Measurements from ENCODE around the genes ARGLU1 and TNFSF13B.

DNA sequence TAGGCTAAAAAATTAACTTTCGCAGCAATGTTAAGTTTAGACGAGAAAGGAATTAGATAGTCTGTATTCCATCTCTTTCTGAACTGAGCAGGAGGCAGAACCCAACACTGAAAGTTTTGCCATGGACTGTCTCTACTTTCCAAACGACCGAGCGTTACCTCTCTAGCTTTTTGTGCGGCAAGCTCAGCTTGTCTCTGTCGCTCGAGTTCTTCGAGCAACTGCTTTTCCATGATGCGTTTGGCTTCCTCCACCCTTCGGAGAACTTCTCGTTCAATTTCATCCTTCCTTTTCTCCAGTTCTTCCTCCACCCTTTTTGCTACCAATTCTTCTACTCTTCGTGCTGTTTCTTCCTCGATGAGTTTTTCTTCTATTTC, 8.7 kb downstream of the ARGLU1 start:
- PRO-cap, 2 experiments = no peak in any of the 2 experiments

DNA sequence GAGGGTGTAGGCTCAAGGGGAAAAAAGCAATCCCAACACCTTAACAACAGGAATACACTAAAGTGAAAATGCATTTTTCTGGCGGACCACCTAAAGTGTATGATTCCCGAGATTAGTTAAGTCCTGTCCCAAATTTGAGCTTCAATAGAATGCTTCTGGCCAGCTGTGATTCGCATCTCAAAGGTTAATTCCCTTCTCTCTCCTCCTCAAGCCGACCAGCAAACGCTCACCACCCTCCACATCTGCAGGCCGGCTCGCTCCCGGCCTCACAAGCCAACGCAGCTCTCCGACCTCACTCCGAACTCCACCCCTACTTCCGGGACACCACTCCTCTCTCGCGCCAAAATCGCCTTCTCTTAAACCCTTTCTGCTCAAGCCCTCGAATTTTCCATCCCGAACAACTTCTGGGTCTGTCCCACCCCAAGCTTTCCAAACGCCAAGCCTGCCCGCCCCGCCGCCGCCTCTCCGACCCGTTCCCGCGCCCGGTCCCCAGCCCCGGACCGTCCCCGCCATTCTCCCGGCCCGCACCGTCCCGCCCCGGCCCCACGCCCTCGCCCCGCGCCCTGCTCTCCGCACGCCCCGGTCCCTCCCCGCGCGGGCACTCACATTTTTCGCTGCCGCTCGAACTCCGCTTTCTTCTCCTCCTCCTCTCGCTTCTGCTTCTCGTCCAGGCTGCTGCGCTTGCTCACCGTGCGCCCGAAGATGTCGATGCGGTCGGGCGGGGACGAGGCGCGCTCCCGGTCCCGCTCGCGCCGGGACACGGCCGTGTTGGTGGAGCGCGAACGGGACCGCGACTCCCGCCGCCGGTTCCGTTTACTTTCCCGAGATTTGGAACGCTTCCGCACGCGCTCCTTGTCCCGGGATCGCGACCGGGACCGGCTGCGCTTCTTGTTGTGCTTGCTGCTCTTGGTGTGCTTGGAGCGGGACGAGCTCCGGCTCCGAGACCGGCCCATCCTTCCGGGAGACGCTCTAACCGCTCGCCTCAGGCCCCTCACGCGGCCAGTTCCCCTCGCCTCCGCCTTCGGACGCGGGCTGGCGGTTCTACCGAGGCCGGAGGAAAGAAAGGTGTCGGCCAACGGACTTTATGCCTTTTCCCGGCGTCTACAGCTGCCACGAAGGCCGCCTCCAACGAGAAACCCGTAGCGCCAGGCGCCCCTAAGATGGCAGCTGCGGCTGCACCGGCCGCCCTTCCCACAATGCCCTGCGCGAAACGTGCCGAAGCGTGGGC, at the start of gene ARGLU1:
Gene ARGLU1, minus strand, starts transcription at position 1,171 of the 1,228 bp plus-strand sequence.
- PRO-cap, 2 experiments = peak in 2 of 2 experiments; most common plus-strand start position 699 of the sequence (in 1); most common minus-strand start position 658 of the sequence (in 2)

DNA sequence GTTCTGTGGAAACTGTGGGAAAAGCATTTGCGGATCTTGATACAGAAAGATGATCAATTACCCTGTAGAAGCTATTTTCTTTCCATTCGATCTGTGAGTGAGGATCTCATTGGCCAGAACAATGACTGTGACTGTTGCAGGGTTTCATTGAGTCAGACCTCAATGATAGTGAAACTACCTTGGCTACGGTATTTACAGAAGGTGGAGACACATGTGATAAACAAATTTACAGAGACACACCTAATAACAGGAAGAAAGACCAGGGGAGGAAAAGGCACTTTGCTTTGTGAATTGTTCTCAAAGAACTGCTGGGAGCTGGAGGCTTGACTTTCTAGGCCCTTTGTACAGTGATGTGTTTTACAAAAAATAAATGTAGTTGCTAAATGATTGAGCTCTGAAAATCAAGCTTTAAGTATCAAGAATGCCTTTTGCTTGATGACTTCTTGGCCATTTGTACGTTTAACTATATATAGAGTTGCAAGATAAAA, 19.9 kb upstream of the ARGLU1 start:
- PRO-cap, 2 experiments = no peak in any of the 2 experiments

GRCh38 chr13:106617369-106618034, 49.6 kb upstream of the ARGLU1 start:
- PRO-cap, 2 experiments = no peak in any of the 2 experiments

- PRO-cap, 2 experiments = no peak in any of the 2 experiments
These were observed 227.7 kb upstream of the ARGLU1 start for GRCh38 chr13:106795460-106796300.

DNA sequence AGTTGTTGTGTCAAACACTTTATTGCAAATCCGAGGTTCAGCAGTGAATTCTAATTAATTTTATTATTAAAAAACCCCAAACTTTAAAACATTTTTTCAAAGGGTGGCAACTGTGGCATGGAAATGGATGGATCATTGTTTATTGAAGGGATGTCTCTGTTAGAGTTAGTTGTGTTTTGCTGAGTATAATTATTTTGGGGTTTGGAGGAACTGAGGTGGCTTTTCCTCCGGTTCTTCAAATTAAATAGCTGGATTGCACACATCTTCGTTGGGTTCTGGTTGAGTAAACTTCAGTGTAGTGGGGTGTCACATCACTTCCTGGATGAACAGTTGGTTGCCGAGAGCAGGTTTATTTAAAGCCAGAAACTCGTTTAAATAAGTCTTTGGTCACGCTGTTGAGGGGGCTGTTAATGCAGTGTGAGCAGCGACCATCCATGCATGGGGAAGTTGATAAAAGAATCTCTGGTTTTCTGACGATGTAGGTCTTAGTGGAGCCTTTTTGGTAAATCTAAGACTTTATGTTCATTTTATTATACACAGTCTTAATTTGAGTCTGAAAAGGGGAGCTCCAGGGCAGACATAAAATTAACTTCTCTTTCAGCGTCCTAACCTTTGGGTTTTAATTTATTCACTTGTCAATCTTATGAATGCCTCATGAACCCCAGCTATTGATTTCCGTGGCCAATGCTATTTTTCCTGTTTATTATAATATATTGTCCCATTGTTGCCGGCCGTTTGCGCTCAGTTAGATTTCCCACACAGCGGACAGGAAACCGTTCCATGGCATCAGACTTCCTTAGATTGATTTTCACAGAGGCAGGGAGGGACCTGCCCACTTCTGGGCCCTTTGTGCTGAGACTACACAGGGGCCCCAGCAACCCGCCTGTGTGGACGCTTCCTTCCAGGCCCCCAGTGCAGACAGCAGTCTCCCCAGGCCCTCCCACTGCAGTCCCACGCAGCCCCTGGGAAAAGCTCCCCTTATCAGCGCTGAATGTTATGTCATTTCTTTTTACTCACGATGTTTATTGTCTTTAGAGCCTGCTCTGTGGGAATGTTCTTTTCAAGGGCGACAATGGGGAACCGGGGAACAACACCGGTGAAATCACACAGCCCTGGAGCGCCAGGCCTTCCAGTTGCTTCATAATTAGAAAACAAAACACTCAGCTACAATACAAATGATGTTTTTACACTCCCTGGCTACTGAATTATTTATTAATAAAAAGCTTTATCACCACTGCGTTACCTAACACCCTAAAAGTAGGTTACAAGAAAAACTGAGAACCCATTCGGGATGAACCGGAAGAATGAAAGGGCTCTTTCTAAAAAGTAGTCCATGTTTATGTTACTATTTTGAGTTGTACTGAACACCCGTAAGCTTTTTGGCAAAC, 351.5 kb upstream of the ARGLU1 start:
- PRO-cap, 2 experiments = no peak in any of the 2 experiments

DNA sequence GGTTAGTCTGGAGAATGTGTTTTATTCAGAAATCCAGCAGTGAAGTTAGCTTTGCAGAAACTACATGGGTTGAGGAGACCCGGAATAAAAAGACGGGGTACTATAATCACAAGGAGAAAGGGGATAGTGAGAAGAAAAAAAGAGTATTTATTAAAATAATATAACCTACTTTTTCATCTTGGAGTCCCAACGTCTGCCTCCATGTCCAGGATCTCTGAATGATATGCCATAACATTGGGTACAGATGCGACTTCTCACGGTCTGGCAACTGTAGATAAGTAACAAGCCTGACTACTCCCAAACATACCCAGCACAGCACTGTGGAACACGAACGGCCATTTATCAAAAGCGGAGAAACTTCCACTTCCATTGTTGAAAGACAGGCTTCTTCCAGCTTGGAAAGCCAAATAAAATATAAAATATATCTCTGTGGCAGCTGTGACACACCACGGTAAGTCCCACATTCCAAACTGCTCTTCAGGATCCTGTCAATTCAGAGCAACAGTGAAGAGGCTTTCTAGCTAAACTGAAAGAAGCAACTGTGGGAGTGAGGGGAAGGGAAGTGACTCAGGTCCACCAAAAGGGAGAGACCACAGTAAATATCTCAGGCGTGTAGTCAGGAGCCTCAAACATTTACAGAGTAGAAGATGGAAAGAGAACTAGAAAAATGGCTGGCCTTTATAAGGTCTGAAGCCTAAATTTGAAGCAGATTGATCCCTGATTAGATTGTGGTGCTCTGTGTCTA, 16.3 kb upstream of the NALF1 start:
- PRO-cap, 2 experiments = no peak in any of the 2 experiments

DNA sequence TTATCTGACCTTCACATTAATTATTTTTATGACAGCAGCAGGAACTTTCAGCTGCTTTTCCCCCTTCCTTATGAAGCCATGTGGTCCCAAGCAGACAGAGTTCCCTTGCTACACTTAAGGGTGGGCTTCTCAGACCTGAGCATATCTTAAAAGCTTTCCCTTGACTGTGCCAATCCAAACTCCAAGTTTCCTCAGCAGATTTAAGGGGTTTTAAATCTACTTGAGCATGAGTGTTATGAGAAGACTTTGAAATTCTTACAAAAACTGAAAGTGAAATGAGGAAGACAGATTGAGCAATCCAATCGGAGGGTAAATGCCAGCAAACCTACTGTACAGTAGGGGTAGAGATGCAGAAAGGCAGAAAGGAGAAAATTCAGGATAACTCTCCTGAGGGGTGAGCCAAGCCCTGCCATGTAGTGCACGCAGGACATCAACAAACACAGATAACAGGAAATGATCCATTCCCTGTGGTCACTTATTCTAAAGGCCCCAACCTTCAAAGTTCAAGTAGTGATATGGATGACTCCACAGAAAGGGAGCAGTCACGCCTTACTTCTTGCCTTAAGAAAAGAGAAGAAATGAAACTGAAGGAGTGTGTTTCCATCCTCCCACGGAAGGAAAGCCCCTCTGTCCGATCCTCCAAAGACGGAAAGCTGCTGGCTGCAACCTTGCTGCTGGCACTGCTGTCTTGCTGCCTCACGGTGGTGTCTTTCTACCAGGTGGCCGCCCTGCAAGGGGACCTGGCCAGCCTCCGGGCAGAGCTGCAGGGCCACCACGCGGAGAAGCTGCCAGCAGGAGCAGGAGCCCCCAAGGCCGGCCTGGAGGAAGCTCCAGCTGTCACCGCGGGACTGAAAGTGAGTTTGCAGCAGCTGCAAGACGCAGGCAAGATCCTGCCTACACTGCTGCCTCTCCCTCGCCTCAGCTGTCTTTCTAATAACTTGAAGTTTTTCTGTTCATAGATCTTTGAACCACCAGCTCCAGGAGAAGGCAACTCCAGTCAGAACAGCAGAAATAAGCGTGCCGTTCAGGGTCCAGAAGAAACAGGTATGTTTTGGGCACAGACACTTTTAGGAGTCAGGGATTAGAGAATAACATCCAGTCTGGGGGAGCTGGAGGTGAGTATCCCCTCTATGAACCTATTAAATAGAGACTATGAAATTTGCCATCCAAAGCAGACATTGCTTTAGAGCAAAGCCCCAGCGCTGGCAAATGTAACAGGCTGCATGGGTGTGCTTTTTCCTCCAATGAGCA, at the start of gene TNFSF13B:
Gene TNFSF13B, plus strand, starts transcription at position 338 of the 1,251 bp plus-strand sequence.
- PRO-cap, 2 experiments = no peak in any of the 2 experiments

GRCh38 chr13:109271855-109272722, 514.3 kb downstream of the IRS2 start:
- PRO-cap, 2 experiments = no peak in any of the 2 experiments

- PRO-cap, 2 experiments = no peak in any of the 2 experiments
These were observed 504.7 kb downstream of the IRS2 start for GRCh38 chr13:109281563-109282297.

DNA sequence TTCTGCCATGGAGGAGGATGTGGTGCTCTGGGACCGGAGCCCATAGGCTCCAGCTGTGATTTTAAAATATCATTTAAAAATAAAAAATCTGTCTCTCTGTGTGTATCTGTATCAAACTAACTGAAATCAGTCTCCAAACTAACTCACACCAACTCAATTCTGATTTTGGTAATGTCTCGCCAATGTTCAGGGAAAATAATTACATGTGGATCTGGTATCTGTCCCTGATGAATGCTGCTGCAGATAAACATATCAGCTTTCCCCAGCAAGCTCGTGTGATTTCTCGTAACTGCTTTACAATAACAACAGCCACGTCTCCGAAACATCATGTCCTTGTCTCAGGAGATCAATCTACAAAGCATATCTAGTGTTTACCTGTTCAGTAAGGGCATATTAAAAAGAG, 129.0 kb downstream of the IRS2 start:
- PRO-cap, 2 experiments = no peak in any of the 2 experiments

DNA sequence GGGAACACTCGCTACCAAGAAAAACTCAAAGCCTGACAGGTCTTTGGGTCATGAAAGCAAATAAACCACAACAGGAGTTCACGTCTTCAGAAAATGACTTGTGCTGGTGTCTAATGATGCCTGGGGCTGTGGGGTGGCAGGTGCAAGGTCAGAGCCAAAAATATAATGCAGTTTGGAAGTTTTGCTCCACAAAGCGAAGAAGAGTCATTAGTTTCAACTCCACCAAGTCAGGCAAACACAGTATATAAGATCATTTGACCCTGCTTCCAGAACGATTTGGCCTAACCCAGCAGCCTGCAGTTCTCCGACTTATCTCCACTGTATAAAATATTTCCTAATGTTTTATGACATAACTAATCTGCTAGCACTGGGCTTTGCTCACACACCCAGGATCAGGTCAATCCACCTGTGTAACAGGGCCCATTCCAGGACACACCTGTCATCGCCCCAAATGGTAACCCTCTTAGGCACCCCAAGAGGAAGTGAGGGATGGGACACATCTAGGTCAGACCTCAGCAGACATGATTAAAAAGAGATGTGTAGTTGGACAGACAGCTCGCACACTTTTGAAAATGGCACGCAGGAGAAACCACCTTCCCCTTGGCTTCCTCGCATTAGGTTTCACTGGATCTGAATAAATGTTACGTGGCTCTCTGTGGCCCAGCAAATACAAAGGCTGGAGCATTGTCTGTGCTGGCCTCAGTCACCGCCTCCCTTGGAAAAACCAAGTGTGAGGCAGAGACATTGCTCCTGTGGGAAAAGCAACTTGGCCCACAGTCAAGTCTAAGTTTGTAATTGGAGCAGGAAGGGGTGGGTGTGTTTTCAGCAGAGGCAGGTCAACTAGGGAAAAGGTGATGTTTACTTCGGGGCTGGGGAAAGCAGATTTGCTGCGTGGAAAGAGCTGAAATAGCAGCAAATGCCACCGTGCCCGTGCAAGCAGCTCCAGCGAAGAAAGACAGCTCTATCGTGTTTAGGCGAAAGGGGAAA, 101.8 kb downstream of the IRS2 start:
- PRO-cap, 2 experiments = no peak in any of the 2 experiments

DNA sequence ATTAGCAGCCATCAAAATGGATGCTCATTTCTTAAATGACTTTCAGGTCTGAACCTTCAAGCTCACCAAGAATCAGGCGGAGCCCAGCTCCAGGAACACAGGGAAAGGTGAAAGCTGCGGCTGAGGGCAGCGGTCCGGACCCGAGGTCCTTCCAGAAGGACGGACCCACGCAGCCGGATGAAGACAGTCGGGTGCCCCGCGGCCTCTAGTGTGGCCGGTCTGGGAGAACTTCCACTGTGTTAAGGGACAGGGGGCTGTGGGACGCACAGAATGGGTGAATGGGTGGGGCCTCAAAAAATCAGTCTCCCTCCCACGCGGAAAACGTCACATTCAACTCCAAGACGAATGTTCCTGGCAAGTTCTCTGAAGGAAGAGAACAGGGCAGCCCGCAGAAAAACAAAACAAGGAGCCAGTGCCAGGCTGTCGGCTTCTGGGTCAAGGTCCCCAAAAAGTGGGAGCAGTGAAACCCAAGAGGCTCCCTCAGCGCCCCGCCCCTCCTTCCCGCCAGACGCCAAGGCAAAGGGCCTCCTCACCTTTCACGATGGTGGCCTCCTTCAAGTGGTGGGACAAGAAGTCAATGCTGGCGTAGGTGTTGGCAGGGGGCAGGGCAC, 4.8 kb downstream of the IRS2 start:
- PRO-cap, 2 experiments = peak in 1 of 2 experiments; most common minus-strand start position 172 of the sequence (in 1)

DNA sequence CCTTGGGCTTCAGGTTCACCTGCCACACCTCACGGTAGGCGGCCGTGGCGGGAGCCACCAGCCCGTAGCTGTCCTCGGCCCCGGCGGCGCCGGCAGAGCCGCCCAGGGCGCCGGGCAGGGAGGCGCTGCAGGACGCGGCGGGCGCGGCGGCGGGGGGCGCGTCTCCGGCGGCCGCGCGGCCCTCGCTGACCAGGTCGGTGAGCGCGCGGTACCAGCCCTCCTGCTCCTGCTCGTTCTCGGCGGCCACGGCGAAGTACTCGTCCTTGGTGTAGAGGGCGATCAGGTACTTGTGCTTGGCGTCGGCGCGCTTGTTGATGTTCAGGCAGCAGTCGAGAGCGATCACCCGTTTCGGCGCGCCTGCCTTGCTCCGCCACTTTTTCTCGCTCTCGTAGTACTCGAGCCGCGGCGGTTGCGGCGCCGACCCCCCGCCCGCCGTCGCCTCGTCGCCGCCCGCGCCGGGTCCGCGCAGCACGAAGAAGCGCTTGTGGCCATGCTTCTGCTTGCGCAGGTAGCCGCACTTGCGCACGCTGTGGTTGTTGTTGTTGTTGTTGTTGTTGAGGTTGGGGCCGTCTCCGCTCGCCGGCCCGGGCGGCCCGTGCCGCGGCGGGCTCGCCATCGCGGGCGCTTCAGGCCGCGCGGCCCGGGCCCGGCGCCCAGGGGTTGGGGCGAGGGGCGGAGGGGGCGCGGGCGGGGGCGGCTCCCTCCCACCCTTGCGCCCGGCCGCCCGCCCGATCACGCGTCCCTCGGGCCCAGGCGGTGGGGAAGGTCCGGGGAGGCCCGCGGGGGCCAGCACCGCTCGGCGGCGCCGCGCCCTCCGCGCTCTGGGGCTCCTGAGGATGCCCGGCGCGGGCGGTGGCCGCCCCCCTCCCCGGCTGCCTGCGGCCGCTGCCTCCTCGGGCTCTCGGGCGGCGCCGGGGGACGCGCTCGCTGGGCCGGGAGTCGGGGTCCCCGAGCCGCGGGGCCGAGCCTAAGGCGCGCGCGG, 654 bp downstream of the IRS2 start:
- PRO-cap, 2 experiments = peak in 1 of 2 experiments; most common minus-strand start position 33 of the sequence (in 1)

GRCh38 chr13:109816170-109816457, 29.7 kb upstream of the IRS2 start:
- PRO-cap, 2 experiments = no peak in any of the 2 experiments

- PRO-cap, 2 experiments = no peak in any of the 2 experiments
These were observed 89.4 kb upstream of the IRS2 start for GRCh38 chr13:109875589-109876458.

- PRO-cap, 2 experiments = no peak in any of the 2 experiments
These were observed 244.5 kb downstream of the COL4A1 start for GRCh38 chr13:110062327-110063072.

DNA sequence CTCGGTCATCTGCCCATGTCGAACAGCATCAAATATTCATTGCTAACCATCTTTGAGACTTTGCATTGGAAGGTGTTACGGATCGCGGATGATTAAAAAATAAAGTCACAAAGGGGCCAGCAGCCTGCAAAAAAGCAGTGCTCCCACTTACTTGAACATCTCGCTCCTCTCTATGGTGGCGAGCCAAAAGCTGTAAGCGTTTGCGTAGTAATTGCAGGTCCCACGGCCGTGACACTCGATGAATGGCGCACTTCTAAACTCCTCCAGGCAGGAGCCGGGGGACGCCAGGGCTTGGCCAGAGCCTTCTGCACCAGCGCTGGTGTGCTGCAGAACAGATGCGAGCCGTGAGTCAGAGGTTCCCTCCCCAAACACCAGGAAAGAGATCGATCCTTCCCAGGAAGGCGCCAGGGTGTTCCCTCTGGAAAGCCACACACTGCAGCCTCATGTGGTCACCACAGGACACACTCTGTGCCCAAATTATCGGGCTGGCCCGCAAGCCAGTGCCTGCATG, 154.7 kb downstream of the COL4A1 start:
- PRO-cap, 2 experiments = no peak in any of the 2 experiments

GRCh38 chr13:110197387-110197784, 109.6 kb downstream of the COL4A1 start:
- PRO-cap, 2 experiments = no peak in any of the 2 experiments

DNA sequence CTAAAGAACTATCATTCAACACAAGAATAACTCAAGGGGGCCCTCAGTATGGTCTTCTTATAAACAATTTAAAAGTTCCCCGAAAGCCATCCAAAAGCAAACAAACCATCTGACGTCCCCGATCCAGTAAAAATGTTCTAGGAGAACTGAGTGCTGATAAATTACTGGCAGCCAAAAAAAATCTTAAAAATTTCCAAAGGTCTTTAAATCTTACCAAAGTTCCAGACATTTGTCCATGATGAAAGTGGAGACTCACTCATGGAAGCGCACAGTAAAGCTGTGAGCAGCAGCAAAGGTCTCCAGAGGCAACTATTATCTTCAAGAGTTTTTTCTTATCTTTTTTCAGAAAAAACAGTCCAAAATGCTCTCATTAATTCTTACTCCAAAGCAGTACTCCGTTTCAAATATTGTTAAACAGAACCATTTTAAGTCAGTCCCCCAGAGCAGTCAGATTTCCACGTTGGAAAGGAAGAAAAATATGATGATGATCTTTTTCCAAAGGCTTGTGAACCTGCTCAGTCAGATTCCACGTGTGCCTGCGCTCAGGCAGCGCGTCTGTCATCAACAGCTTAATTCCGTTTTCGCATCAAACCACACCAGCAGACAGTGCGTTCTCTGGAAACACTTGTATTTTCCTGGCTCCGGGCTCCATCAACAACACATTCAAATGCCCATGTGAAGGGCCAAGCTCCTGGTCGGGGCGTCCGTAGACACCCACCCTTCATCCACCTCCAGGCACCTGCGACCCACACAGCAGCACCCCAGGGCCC, 85.4 kb downstream of the COL4A1 start:
- PRO-cap, 2 experiments = no peak in any of the 2 experiments

Measured in monocyte (primary cell).